Endodermal cell (in vitro differentiated cells): Measurements from ENCODE around the gene ALAD.

- PRO-cap: bidirectional peak, plus-strand start at chr9:112804189, minus-strand start at chr9:112804169
Observed at GRCh38 chr9:112804050-112804375, 53.5 kb downstream of the SNX30 start.

DNA sequence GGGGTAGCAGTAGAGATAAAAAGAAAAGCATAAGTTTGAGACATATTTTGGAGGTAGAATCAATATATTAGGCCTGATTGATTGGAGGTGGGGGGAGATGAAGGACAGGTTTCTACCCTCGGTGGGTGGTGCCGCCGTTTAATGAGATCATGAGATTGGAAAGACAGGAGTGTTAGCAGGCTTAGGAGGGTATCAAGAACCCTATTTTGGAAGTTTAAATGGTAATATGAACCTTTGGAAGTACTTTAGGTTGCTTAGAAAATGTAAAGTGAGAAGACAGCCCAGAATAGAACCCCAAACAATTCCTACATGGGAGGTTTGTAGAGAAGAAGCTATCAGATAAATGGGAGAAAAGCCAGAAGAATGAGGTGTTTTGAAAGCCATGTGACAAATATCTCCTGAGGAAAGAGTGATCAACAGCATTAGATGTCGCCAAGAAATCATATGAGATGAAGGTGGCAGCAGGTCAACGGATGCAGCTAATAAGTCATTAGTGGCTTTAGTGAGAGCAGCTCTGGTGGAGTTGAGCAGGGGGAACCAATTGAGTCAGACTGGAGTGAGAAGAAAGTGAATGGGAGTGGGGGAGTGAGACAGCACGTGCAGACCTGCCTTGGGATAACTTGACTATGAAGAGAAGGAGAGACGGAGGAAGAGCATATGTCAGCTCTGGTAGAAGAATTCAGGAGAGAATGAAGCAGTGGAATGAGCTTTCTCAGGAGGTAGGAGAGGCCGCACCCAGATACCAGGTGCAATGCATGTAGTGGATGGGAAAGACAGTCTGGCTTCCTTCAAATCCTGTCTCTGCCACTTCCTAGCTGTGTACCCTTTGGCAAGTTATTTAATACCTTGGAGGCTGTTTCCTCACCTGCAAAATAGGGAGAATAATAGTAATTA is 7.8 kb downstream of the SLC46A2 start:
- PRO-cap: no peak

GRCh38 chr9:113125445-113125753 is 25.4 kb upstream of the SLC31A2 start:
- PRO-cap: no peak

DNA sequence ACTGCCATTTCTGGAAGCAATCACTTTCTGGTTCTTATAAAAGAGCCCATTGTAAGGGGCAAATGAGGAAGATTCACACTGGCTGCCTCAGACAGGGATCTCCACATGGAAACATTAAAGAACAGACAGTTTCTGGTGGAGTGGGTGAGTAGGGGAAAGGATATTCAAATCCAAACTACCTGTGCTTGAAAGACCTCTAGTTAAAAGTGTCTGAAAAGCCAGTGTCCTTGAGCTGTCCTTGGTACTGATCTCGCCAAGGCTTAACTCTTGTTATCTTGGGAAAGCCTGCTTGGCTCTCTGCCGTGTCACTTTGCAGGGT is 19.1 kb upstream of the SLC31A2 start:
- PRO-cap: no peak

DNA sequence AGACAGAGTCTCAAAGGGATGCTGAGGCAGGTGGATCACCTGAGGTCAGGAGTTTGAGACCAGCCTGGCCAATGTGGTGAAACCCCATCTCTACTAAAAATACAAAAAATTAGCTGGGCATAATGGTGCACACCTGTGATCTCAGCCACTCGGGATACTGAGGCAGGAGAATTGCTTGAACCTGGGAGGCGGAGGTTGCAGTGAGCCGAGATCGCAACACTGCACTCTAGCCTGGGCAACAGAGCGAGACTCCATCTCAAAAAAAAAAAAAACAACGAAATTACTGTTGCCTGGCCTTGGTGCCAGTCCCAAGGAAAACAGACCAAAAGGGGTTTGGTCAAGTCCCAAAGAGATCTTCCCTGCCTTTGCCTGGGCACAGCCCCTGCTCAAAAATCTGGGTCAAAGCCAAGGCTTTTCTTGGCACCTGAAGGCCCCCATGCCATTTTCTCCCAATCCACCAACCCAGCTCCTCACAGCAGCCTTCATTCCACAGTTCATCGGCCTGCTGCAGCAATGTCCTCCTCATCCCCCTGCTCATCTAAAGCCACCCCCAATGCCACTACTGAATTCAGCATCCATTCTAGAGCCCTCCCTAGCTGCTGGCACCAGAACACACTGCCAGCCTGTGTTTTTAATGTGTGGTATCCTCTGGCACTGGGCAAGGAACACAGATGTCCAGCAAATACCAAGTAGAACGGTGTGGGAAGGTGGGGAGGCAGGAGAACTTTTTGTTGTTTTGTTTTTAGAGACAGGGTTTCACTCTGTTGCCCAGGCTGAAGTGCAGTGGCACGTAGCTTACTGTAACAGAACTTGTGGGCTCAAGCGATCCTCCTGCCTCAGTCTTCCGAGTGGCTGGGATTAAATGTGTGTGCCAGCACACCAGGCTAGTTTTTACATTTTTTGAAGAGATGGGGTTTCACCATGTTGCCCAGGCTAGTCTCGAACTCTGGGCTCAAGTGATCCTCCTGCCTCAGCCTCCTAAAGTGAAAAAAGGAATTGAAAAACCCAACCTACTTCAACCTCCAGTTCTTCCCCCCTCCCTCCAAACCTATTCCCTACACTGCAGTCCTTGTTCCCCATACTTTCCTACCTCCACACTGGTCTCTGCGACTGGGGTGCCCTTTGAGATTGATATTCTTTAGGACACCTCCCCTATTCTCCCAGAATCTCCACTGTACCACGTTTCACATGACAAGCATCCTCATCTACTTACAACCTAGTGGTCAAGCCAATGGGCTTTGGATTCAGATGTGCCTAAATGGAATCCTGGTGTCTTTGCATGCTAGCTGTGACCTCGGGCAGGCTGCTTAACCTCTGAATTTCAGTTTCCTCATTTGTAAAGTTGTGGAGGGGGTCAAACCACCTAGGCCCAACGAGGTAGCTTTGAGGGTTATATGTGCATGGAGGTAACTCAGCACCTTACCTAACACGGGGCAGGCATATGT is 4.7 kb downstream of the HDHD3 start:
- PRO-cap: no peak

GRCh38 chr9:113395252-113395630 is 5.8 kb downstream of the ALAD start:
- PRO-cap: no peak

GRCh38 chr9:113400931-113401986 is at the start of gene ALAD:
Gene ALAD (minus strand): TSS chr9:113401284.
- PRO-cap: bidirectional peak, plus-strand start at chr9:113401072, minus-strand start at chr9:113401048; bidirectional peak, plus-strand start at chr9:113401107, minus-strand start at chr9:113401120; unidirectional peak, minus-strand start at chr9:113401282

DNA sequence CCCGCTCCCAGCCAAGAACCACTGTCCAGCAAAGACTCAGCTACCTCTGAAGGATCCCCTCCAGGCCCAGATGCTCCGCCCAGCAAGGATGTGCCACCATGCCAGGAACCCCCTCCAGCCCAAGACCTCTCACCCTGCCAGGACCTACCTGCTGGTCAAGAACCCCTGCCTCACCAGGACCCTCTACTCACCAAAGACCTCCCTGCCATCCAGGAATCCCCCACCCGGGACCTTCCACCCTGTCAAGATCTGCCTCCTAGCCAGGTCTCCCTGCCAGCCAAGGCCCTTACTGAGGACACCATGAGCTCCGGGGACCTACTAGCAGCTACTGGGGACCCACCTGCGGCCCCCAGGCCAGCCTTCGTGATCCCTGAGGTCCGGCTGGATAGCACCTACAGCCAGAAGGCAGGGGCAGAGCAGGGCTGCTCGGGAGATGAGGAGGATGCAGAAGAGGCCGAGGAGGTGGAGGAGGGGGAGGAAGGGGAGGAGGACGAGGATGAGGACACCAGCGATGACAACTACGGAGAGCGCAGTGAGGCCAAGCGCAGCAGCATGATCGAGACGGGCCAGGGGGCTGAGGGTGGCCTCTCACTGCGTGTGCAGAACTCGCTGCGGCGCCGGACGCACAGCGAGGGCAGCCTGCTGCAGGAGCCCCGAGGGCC is 120.2 kb downstream of the RGS3 start:
- PRO-cap: no peak

- PRO-cap: no peak
Observed at GRCh38 chr9:113597864-113598847, 134.6 kb downstream of the RGS3 start.

- PRO-cap: no peak
Observed at GRCh38 chr9:113619418-113619960, 156.0 kb downstream of the RGS3 start.

DNA sequence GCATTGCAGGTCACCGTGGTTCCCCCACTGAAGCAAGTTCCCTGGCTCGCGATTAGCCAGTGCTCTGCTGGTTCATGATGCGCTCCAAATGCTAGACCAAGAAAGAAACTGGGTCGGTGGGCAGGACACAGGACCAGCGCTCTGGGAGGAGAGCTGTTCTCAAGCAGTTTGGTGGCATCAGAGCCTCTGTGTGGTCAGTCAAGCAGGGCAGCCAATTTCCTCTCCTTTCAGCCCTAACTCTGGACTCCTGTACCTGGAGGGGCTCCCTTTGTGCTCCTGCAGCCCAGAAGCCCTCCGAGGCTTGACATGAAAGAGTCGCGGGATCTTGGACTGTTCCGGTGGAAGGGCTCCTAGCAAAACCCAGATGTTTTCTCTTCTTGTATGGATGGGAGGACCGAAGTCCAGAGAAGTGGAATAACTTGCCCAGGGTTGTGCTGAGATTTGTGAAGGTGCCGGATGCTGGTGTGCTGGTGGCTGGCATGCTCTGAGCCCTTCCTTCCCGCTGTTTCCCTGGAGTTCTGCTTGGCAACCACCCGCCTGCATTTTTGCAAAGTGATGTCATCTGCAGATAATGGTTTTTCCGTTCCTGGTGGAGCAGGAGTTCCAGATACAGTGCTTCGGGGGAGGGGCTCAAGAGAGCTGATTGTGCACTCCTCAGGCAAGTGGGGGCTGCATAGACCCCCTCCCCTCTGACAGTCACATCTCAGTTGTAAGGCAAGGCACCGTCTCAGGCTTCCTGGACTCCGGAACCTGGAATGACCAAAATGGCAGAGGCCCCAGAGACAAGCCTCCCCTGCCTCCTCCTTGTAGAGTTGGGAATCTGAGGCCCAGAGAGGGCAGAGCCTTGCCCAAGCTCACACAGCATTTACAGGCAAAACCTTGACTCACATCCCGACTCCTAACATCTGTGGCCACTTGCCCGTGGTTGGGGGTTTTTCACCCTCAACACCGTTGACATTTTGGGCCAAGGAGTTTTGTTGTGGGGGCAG is 156.9 kb downstream of the RGS3 start:
- PRO-cap: bidirectional peak, plus-strand start at position 692 of the sequence, minus-strand start at position 486 of the sequence

DNA sequence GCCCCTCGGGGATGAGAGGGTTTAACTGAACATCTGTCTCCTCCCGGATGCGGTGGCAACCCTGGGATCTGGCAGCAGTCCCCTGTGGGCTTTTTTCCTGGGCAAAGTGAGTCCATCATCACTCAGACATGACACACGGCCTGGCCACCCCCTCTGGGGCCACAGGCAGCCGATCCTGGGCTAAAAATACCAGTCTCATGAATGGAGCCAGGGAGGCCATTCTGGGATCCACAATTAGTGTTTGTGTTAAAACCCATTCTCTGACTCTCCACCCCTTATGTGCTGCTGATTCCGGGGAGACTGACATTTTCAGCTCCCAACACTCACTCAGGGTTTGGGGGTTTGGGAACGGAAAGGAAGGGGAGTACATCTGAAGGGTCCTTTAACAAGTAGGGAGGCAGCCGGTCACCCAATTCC is 161.3 kb downstream of the RGS3 start:
- PRO-cap: no peak

GRCh38 chr9:113650438-113651059 is 187.0 kb downstream of the RGS3 start:
- PRO-cap: no peak

- PRO-cap: no peak
Observed at GRCh38 chr9:113654541-113655174, 191.1 kb downstream of the RGS3 start.

DNA sequence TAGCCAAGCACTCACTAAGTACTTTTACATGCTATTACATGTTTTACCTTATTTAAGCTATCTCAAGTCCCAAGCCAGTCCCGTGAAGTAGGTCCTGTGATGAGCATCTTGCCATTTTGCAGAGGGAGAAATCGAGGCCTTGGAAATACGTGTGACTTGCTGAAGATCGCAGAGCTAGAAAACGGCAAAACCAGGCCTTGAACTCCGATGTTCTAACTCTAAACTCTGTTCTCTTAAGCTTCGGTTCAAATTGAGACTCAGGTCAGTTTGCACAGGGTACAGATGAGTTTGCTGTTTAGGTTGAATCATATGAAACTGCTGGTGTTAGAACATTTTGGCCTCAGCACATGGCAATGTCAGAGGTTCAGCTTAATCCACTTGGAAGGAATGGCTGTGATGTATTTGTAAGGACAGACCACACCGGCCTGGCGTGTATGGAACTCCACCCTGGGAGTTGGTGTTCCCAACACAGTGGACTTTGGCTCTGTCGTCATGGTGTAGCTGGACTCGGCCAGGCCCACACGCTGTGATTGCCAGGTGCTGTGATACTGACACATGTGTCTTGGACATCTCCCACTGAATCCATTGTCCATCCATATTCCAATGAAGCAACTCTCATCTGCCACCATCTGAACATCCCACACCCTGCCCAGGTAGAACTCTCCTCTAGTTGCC is 90.2 kb downstream of the ZNF618 start:
- PRO-cap: no peak

GRCh38 chr9:114055048-114055330 is 23.1 kb downstream of the AMBP start:
- PRO-cap: no peak

- PRO-cap: no peak
Observed at GRCh38 chr9:114288106-114288863, 34.6 kb upstream of the ORM1 start.

DNA sequence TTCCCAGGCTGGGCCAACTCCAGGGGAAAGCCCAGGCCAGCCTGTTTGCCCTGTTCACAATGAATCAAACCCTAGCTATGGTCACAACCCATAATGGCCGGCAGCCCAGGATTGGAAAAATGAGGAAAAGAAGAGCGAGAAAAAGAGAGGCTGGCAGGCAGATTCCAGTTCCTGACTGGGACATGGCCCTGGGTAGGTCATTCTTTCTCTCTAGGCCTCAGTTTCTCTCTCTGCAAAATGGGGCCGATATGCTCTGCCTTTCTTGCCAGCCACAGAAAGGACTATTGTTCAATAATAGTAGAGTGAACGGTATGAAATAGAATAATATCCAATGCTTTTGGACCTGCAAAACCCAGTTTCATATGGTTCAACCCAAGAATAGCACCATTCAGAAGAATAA is 7.6 kb upstream of the ORM1 start:
- PRO-cap: no peak

DNA sequence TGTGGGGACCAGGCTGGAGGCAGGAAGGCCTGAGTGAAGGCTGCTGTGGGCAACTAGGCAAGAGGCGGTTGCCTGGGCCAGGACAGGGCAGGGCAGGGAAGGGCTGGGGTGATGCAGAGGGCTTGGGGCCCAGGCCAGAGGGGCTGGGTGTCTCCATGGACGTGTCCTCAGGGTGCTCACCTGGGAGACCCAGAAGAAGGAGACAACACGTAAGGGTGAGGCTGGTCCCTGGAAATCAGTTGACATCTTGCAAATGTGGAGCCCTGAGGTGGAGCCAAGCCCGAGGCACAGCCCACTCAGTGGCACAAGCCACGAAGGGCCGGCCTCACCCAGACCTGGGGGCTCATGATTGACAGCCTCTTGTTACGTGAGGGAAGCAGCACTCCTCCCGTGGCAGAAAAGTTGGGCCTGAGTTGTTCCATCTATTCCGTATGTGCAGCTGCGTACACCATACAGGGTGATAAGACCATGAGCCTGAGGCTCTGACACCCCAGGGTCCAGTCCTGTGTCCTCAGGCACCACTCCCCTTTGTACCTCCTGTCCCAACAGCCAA is 2.1 kb upstream of the ORM2 start:
- PRO-cap: no peak

- PRO-cap: no peak
Observed at GRCh38 chr9:114332203-114332545, 2.5 kb downstream of the ORM2 start.